GM12878 (cell line): ENCODE measurements around a stretch of chr20.

DNA sequence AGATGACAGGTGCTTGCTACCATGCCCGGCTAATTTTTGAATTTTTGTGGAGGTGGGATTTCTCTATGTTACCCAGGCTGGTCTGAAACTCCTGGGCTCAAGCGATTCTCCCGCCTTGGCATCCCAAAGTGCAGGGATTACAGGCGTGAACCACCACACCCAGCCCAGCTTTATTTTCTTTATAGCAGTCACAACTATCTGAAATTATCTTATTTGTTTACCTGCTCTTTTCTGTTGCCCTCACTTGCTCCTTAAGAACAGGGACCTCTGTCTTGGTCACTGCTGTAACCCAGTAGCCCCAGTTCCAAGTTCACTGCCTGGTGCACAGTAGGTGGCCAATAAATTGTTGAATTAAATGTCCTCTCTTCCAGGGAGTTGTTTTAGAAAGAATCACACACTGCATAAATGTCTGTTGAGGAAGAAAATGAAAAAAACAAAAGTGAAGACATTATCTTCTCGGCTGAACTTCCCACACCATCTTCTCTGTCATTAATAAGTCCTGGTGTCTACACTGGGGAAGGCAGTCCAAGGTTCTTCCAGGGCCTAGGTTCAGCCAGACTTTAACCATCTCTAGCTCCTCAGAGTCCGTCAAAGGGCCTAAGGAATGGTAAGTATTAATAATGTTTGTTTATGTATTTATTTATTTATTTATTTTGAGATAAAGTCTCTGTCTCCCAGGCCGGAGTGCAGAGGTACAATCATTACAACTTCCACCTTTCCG is 3.0 kb upstream of the SOX12 start:
- RAMPAGE, long total RNA, result no peak
- RRBS, 2 experiments, result 100% methylated on average over 1 of the region's 8 CpGs; no CpG with 5 or more reads in 1 of the 2 experiments
CAGE:
- cytosol, long polyA minus RNA, result no peak
- cytosol, long polyA plus RNA, result no peak
- long polyA plus RNA, result no peak
- nucleolus, long total RNA, result no peak
- nucleus, long polyA plus RNA, result no peak
- nucleus, long total RNA, result no peak

DNA sequence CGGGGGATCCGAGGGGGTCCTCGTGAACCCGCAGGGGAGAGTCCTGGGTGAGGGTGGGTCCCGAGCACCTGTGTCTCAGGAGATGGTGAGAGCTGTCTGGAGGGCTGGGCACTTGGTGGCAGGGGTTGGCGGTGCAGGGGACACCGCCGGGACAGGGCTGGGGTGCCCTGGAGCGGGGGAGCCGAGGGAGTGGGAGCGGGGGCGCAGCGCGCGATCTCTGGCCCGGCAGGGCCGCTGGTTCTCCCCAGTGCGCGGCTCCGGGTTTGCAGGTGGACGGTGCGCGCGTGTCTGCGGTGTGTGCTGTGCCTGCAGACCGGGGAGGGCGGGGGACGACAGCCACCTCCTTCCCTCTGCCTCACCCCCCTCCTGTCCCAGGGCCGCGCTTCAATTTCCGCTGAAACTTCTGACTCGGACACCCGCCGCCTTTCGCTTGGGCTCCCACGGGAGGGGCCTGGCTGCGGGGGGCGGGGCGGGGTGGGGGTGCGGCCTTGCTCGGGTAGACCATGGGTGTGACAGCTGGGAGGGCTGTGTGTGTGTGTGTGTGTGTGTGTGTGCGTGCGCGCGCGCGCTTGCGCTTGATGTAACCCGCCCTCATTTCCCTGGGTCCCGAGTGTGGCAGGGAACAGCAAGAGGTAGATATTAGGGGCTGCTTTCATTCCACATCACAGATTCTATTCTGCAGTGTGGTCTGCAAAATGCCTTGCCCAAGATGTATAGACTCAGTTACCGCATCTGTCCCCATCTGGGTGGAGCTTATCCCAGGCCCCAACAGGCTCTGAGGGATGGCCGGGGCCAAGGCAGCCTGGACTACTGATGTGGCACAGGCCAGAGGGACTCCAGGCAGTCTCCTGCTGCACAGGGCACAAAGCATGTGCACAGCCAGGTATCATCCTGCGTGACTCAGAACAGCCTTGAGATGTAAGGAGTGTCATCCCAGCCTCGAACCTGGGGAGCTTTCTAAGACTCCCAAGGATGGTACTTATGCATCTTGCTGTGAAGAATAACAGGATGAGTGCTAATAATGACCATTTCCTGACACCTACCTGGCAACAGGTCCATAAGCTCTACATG is 1.3 kb downstream of the TRIB3 start:
- RAMPAGE, long total RNA, result no peak
- RRBS, 2 experiments, result under 1 to 2% methylated on average over 17 to 20 of the region's 54 CpGs
CAGE:
- cytosol, long polyA minus RNA, result no peak
- cytosol, long polyA plus RNA, result no peak
- long polyA plus RNA, result no peak
- nucleolus, long total RNA, result no peak
- nucleus, long polyA plus RNA, result no peak
- nucleus, long total RNA, result no peak

GRCh38 chr20:409043-409290 is 868 bp downstream of the RBCK1 start:
- RAMPAGE, long total RNA, result no peak
- RRBS, 2 experiments, result no CpG with 5 or more reads among the region's 4 CpGs
CAGE:
- cytosol, long polyA minus RNA, result no peak
- cytosol, long polyA plus RNA, result no peak
- long polyA plus RNA, result no peak
- nucleolus, long total RNA, result no peak
- nucleus, long polyA plus RNA, result no peak
- nucleus, long total RNA, result no peak

GRCh38 chr20:444928-445206 is 17.5 kb downstream of the TBC1D20 start:
- RAMPAGE, long total RNA, result no peak
- RRBS, 2 experiments, result no CpG with 5 or more reads among the region's 9 CpGs
CAGE:
- cytosol, long polyA minus RNA, result no peak
- cytosol, long polyA plus RNA, result no peak
- long polyA plus RNA, result no peak
- nucleolus, long total RNA, result no peak
- nucleus, long polyA plus RNA, result no peak
- nucleus, long total RNA, result no peak

- RAMPAGE, long total RNA, result no peak
- RRBS, 2 experiments, result no CpG with 5 or more reads among the region's 14 CpGs
CAGE:
- cytosol, long polyA minus RNA, result no peak
- cytosol, long polyA plus RNA, result no peak
- long polyA plus RNA, result no peak
- nucleolus, long total RNA, result no peak
- nucleus, long polyA plus RNA, result no peak
- nucleus, long total RNA, result no peak
Observed at GRCh38 chr20:595381-596017, 14.6 kb downstream of the TCF15 start.

- RAMPAGE, long total RNA, result no peak
- RRBS, 2 experiments, result 6 to 17% methylated on average over 12 of the region's 54 CpGs
CAGE:
- cytosol, long polyA minus RNA, result no peak
- cytosol, long polyA plus RNA, result no peak
- long polyA plus RNA, result no peak
- nucleolus, long total RNA, result no peak
- nucleus, long polyA plus RNA, result no peak
- nucleus, long total RNA, result no peak
Observed at GRCh38 chr20:642287-642853, 10.6 kb downstream of the SRXN1 start.

DNA sequence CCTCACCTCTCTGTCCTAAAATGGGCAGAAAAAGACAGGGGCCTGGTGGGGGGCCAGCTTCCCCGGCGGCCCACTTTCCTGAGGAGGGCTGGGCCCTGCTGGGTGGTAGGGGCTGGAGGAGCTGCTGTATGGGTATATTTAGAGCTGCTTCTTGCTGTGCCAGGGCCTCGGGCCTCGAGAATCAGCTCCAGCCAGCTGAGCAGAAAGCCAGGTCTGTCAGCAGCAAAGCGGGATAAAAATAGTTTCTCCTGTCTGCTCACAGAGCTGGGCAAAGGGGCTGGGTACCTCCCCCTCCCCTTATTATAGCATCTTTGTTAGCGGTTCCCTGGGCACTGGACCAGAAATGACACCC is 6.1 kb downstream of the SCRT2 start:
- RAMPAGE, long total RNA, result no peak
- RRBS, 2 experiments, result no CpG with 5 or more reads among the region's 6 CpGs
CAGE:
- cytosol, long polyA minus RNA, result no peak
- cytosol, long polyA plus RNA, result no peak
- long polyA plus RNA, result no peak
- nucleolus, long total RNA, result no peak
- nucleus, long polyA plus RNA, result no peak
- nucleus, long total RNA, result no peak

- RAMPAGE, long total RNA, result no peak
- RRBS, 2 experiments, result no CpG with 5 or more reads among the region's 8 CpGs
CAGE:
- cytosol, long polyA minus RNA, result no peak
- cytosol, long polyA plus RNA, result no peak
- long polyA plus RNA, result no peak
- nucleolus, long total RNA, result no peak
- nucleus, long polyA plus RNA, result no peak
- nucleus, long total RNA, result no peak
Observed at GRCh38 chr20:672422-672822, 3.2 kb downstream of the SCRT2 start.

DNA sequence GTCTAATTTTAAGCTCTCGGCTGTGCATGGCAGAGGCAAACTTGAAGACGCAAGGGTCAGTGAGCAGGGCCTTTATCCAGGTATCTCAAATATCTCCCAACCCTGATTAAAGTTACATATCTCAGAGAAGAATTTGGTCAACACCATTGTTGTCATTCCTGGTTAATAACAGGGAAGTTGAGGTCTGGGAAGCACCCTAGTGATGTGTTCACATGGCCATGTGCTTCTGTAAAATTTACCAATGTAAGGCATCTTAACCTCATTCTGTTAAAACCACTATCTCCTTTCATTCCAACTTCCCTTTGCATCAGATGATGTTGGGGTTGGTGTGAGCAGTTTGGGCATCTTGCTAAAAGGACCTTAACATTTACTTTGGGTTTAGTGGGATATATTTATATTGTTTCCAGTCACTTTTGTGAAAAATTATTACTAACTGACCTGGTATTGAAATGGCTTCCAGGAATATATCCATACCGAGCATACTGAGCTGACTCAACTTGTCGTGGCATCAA is 3.9 kb upstream of the FAM110A start:
- RAMPAGE, long total RNA, result no peak
- RRBS, 2 experiments, result no CpG with 5 or more reads among the region's 4 CpGs
CAGE:
- cytosol, long polyA minus RNA, result no peak
- cytosol, long polyA plus RNA, result no peak
- long polyA plus RNA, result no peak
- nucleolus, long total RNA, result no peak
- nucleus, long polyA plus RNA, result no peak
- nucleus, long total RNA, result no peak

GRCh38 chr20:845967-846673 is 12.6 kb downstream of the FAM110A start:
- RAMPAGE, long total RNA, result no peak
- RRBS, 2 experiments, result no CpG with 5 or more reads among the region's 9 CpGs
CAGE:
- cytosol, long polyA minus RNA, result no peak
- cytosol, long polyA plus RNA, result no peak
- long polyA plus RNA, result no peak
- nucleolus, long total RNA, result no peak
- nucleus, long polyA plus RNA, result no peak
- nucleus, long total RNA, result no peak

- RAMPAGE, long total RNA, result no peak
- RRBS, 2 experiments, result no CpG with 5 or more reads among the region's 9 CpGs
CAGE:
- cytosol, long polyA minus RNA, result no peak
- cytosol, long polyA plus RNA, result no peak
- long polyA plus RNA, result no peak
- nucleolus, long total RNA, result no peak
- nucleus, long polyA plus RNA, result no peak
- nucleus, long total RNA, result no peak
Observed at GRCh38 chr20:1122373-1123059, 4.1 kb downstream of the PSMF1 start.

GRCh38 chr20:1134904-1135300 is 16.5 kb downstream of the PSMF1 start:
- RAMPAGE, long total RNA, result no peak
- RRBS, 2 experiments, result 100% methylated on average over 2 of the region's 15 CpGs
CAGE:
- cytosol, long polyA minus RNA, result no peak
- cytosol, long polyA plus RNA, result no peak
- long polyA plus RNA, result no peak
- nucleolus, long total RNA, result no peak
- nucleus, long polyA plus RNA, result no peak
- nucleus, long total RNA, result no peak

GRCh38 chr20:1326868-1327736 is 1.8 kb downstream of the SDCBP2 start:
- RAMPAGE, long total RNA, result no peak
- RRBS, 2 experiments, result no CpG with 5 or more reads among the region's 11 CpGs
CAGE:
- cytosol, long polyA minus RNA, result no peak
- cytosol, long polyA plus RNA, result no peak
- long polyA plus RNA, result no peak
- nucleolus, long total RNA, result no peak
- nucleus, long polyA plus RNA, result no peak
- nucleus, long total RNA, result no peak

GRCh38 chr20:1465857-1466754 is 543 bp downstream of the NSFL1C start:
- RAMPAGE, long total RNA, result no peak
- RRBS, 2 experiments, result 2 to 3% methylated on average over 26 of the region's 63 CpGs
CAGE:
- cytosol, long polyA minus RNA, result no peak
- cytosol, long polyA plus RNA, result no peak
- long polyA plus RNA, result no peak
- nucleolus, long total RNA, result no peak
- nucleus, long polyA plus RNA, result no peak
- nucleus, long total RNA, result no peak

DNA sequence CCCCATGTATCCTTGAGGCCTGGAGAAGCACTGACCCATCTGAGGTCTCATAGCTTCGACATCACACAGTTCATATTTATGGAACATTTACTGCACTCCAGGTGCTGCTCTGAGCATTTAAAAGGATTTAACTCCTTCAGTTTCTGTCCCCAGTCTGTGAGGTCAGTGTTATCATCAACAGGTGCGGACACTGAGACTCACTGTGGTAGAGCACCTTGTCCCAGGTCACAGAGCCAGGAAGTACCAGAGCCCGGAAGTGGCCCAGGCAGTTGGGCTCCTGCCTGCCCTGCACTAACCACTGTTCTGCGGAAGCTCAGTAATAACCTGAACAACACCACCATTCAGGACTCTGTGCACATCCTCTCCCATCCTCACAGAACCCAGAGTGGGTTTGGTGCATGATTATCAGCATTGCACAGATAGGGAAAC is 16.7 kb upstream of the SIRPG start:
- RAMPAGE, long total RNA, result no peak
- RRBS, 2 experiments, result no CpG with 5 or more reads among the region's 4 CpGs
CAGE:
- cytosol, long polyA minus RNA, result no peak
- cytosol, long polyA plus RNA, result no peak
- long polyA plus RNA, result no peak
- nucleolus, long total RNA, result no peak
- nucleus, long polyA plus RNA, result no peak
- nucleus, long total RNA, result no peak

GRCh38 chr20:1776391-1777774 is 118.3 kb upstream of the SIRPA start:
- RAMPAGE, long total RNA, result no peak
- RRBS, 2 experiments, result 1 to 4% methylated on average over 13 to 14 of the region's 54 CpGs
CAGE:
- cytosol, long polyA minus RNA, result no peak
- cytosol, long polyA plus RNA, result no peak
- long polyA plus RNA, result no peak
- nucleolus, long total RNA, result no peak
- nucleus, long polyA plus RNA, result no peak
- nucleus, long total RNA, result no peak

GRCh38 chr20:1860484-1861025 is 34.7 kb upstream of the SIRPA start:
- RAMPAGE, long total RNA, result no peak
- RRBS, 2 experiments, result no CpG with 5 or more reads among the region's 6 CpGs
CAGE:
- cytosol, long polyA minus RNA, result no peak
- cytosol, long polyA plus RNA, result no peak
- long polyA plus RNA, result no peak
- nucleolus, long total RNA, result no peak
- nucleus, long polyA plus RNA, result no peak
- nucleus, long total RNA, result no peak

DNA sequence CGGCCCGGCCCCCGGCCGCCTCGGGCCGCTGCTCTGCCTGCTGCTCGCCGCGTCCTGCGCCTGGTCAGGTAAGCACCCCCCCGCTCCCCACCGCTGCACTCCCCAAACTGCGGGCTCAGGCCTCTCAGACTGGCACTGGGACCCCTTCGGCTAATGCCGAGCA is 133 bp downstream of the SIRPA start:
- RAMPAGE, long total RNA, result no peak
- RRBS, 2 experiments, result no CpG with 5 or more reads among the region's 15 CpGs
CAGE:
- cytosol, long polyA minus RNA, result no peak
- cytosol, long polyA plus RNA, result no peak
- long polyA plus RNA, result no peak
- nucleolus, long total RNA, result no peak
- nucleus, long polyA plus RNA, result no peak
- nucleus, long total RNA, result no peak

DNA sequence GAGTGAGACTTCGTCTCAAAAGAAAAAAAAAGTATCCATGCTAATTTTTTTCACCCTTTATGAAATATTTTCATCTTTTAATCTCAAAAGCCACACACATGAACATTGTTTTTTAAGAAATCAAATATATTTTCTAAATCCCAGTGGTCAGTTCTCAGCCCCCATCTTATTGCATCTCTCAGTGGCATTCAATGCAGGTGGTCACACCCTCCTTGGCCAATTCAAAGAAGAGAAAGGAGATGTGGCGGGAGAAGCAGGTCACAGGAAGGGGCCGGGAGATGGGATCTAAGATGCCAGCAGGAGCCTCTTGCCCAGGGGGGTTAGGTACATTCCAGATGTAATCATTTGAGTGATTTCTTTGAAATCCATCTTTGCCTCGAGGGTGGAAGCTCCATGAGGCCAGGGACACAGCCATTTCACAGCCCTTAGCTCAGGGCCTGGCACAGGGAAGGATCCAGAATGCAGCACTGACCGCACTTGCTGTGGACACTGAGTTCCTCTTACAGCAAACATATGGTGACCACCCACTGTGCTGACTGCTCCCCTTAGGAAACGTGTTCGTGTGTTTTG is 14.6 kb downstream of the SIRPA start:
- RAMPAGE, long total RNA, result no peak
- RRBS, 2 experiments, result no CpG with 5 or more reads among the region's 7 CpGs
CAGE:
- cytosol, long polyA minus RNA, result no peak
- cytosol, long polyA plus RNA, result no peak
- long polyA plus RNA, result no peak
- nucleolus, long total RNA, result no peak
- nucleus, long polyA plus RNA, result no peak
- nucleus, long total RNA, result no peak

GRCh38 chr20:1916881-1917705 is 21.9 kb downstream of the SIRPA start:
- RAMPAGE, long total RNA, result no peak
- RRBS, 2 experiments, result no CpG with 5 or more reads among the region's 7 CpGs
CAGE:
- cytosol, long polyA minus RNA, result no peak
- cytosol, long polyA plus RNA, result no peak
- long polyA plus RNA, result no peak
- nucleolus, long total RNA, result no peak
- nucleus, long polyA plus RNA, result no peak
- nucleus, long total RNA, result no peak